Neural crest cell (in vitro differentiated cells): ENCODE data around the genes SNX21, ZSWIM3, CD40, OCSTAMP and EYA2.

GRCh38 chr20:45833145-45833948 lies at the start of gene SNX21:
Gene SNX21 (plus strand): TSS chr20:45833799.
- PRO-cap = bidirectional peak, plus-strand start at chr20:45833851, minus-strand start at chr20:45833728

DNA sequence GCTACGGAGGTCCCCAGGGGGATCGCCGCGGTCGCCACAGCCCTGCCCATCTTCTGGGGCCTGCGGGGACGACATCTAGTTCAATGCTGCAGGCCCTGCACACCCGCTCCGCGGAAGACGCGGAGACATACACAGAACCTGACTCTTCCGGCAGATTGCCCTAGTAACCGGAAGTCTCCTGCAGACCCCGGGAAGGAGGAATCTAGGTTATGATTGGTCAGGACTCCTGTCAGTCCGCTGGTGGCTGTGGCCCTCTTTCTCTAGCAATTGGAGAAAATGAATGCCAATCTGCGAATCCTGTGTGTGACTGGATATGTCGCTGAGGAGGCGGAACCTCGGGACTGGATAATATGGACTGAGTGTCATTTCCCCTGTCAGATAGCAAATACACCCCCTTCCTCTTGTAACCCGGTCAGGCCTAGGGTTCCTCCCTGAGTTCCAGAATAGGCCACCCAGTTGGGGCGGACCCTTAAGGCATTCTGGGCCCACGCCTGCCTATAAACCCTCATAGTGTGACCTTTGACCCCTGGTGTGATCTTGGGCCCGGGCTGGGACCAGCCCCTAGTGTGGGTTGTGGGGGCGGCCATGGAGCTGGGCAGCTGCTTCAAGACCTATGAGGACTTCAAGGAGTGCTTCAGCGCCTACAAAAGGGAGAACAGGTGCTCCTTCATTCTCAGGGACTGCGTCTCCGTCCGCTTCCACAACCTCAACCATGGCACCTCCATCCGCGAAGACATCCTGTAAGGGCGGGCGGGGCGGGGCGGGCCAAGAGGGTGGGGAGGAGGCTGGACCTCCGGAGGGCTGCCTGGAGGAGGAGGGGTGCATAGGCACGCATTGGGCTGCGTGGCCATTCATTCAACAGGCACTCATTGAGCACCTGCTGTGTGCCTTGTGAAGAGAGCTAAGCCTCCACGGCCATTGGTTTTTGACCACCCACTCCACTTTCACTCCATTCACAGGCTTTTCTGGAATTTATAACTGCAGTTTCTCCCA lies at the start of gene ZSWIM3:
TSS of gene ZSWIM3 (plus strand) at position 374 of the 993 bp plus-strand sequence.
- PRO-cap = bidirectional peak, plus-strand start at position 377 of the sequence, minus-strand start at position 131 of the sequence; unidirectional peak, minus-strand start at position 735 of the sequence

DNA sequence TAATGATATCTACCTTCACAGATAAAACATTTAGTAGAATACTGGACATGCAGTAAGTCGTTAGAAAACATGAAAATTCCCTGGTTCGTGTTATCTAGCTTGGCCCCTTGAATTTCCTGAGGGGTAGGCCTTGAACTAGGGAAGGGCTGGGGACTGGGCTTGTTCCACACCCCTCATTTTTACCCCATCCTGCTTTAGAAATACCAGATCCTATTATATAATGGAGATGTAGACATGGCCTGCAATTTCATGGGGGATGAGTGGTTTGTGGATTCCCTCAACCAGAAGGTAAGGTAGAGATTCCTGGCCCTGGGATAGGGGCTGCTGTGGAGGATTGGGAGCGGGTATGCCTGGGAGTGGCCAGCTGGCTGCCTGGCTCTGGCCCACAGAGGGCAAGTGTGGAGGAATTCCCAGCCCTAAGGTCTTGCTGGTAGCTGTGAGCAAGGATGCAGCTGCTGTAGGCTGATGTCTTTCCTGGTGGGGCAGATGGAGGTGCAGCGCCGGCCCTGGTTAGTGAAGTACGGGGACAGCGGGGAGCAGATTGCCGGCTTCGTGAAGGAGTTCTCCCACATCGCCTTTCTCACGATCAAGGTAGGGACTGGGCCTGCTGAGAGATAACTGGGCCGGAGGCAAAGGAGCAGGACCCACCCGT lies 6.5 kb downstream of the CTSA start:
- PRO-cap = no peak

- PRO-cap = no peak
These were observed 17.9 kb downstream of the NCOA5 start for GRCh38 chr20:46071849-46072291.

- PRO-cap = bidirectional peak, plus-strand start at chr20:46118314, minus-strand start at chr20:46118159
These were observed at the start of gene CD40 for GRCh38 chr20:46117800-46118428. Gene CD40 (plus strand): TSS chr20:46118314.

GRCh38 chr20:46220412-46221154 lies 87.7 kb downstream of the CDH22 start:
- PRO-cap = no peak

GRCh38 chr20:46222555-46223150 lies 85.6 kb downstream of the CDH22 start:
- PRO-cap = no peak

GRCh38 chr20:46255289-46255775 lies 53.0 kb downstream of the CDH22 start:
- PRO-cap = no peak

DNA sequence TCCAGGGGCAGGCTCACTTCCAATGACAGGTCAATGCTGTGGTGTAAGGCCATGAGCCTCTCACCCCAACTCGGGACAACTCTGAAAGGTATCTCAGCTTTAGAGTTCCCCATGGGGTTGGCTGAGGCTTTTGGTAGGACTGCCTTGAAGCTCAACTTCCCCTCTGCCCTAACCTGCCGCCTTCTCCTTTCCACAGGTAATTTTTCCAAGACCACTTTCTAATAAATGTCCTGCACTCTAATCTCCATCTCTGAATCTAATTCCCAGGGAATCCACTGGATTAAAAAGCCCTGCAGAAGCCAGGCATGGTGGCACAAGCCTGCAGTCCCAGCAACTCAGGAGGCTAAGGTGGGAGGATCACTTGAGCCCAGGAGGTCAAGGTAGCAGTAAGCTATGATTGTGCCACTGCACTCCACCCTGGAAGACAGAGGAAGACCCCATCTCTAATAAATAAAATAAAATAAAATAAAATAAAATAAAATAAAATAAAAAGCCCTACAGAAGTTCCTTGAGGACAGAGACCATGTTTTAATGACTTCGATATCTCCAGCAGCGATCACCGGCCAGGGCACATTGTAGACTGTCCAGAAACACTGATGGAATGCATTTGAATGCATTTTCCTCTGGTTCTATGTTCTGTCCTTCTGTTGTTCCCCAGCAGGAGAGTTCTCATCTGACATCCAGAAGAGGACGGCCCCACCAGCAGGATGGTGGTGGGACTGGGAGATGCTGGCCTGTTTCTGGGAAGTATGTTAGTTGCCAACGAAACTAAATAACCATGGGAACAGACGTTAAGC lies 18.6 kb downstream of the SLC35C2 start:
- PRO-cap = no peak

- PRO-cap = no peak
These were observed 12.2 kb upstream of the SLC35C2 start for GRCh38 chr20:46376123-46377166.

- PRO-cap = no peak
These were observed 6.3 kb downstream of the ELMO2 start for GRCh38 chr20:46400051-46400623.

DNA sequence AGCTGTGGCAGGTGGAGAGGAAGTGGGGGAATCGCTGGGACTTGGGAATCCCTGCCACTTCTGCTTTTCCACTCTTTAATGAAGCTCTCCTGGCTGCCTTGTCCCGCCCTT lies at the start of gene OCSTAMP:
TSS of gene OCSTAMP (minus strand) at position 53 of the 111 bp plus-strand sequence.
- PRO-cap = no peak

DNA sequence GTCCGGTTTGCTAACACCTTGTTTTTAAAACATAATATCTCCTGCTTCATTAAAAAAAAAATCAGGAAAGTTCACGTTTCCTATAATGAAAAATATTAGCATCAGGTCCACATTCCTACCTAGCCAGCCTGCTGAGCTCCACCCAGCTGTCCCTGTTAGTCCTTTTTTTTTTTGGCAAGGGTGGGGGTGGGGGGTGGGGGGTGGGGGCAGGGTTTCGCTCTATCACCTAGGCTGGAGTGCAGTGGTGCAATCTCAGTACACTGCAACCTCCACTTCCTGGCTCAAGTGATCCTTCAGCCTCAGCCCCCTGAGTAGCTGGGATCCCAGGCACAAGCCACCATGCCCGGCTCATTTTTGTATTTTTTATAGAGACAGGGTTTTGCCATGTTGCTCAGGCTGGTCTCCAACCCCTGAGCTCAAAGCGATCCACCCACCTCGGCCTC lies 7.5 kb upstream of the SLC2A10 start:
- PRO-cap = no peak

DNA sequence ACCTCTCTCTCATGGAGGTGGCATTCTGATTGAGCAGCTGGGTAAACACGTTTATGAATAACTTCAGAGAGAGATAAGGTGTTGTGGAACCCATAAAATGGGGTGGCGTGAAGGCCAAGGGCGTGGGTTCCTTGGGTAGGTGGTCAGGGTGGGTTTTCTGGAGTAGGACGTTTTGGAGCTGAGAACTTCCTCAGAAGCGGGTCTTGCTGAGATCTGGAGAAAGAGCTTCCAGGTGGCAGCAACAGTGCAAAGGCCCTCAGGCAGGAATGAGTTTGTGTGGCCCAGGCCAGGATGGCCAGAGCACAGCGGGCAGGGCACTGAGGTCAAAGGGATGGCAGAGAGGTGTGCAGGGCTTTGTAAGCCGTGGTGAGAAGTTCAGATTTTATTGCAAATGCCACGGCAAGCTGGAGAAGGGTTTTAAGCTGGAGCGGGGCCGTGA lies 993 bp downstream of the SLC2A10 start:
- PRO-cap = no peak

DNA sequence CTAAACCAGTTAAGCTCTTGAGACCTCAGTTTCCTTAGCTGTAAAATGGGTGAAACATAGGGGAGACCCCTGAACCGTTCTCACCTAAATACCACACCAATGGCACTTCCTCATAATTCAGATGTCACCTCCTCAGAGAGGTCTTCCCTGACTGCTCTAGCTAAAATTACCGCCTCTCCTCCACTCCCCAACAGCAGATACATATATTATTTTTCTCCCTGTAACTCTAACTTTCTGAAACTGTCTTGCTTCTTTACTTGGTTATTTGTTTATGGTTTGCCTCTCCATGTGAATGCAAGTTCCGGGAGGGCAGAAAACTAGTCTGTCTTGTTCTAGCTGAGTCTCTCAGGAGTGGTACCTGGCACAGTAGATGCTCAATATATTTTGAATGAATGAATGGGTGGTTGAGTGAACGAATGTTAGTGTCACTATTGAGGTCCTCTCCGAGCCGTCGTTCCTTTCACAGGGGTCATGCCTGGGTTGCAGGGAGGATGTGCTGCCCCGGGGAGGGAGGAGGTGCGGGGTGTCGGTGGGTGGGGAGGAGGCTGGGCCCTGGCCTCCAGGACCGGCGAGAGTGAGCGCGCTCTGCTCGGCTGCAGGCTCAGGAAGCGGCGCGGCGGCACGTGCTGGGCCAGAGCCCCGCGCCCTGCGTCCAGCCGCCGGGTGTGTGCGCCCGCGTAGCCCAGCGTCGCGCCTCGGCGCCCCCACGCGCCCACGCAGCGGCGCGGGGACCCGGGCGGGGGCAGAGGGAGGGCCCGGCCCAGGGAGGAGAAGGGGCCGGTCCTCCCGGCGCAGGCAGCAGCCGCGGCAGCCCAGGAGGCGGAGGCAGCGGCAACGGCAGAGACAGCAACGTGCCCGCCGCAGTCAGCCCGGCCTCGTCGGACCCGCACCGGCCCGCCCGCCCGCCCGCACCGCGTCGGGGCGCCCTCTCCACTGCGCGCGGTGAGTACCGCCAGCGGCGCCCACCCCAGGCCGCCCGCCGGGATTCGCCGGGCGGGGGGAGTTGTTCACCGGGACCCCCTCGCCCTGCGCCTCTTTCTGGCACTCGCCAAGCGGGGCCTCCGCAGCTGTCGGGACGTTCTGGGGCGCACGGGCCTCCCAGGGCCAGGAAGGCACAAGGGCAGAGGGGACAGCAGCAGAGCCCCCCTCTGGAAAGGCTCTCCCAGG lies at the start of gene EYA2:
TSS of gene EYA2 (plus strand) at position 798 of the 1,167 bp plus-strand sequence.
- PRO-cap = no peak

- PRO-cap = no peak
These were observed 69.4 kb downstream of the ZMYND8 start for GRCh38 chr20:47286980-47287640.

DNA sequence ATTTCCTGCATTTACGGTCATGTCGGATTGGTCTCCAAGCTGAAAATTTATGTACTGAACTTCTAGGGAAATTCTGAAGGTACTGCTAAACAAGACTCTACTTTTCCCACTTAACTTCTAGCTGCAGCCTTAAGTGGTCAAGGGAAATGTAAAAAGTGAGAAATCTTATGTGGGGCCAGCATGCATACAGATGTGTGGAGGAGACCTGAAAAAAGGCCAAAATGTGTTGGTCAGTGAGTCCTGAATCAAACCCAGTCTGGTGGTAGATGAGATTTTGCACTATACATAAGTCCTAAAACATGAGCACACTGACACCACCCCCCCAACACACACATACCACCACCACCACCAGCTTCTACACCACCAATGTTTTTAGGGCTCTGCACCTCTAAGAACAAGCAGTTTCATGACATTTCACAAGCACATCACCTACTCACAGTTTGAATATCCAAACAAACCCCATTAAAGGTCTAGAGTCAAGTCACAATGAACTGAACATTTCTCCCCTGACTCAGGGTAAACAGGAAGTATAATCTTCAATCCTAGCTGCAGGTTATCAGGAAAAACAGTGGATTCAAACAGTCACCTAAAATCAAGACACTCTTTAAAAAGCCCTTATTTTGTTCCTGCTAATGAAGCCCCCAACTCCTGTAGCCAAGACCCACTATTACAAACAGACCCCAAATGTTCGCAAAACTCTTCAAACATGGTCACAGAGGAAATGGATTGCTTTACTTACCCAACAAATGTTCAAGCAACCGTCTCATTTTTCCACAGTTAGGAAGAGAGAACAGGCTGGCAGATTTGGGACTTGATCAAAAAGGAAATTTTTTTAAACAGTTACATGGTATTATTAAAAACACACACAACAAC lies 1.6 kb downstream of the ZMYND8 start:
- PRO-cap = no peak

DNA sequence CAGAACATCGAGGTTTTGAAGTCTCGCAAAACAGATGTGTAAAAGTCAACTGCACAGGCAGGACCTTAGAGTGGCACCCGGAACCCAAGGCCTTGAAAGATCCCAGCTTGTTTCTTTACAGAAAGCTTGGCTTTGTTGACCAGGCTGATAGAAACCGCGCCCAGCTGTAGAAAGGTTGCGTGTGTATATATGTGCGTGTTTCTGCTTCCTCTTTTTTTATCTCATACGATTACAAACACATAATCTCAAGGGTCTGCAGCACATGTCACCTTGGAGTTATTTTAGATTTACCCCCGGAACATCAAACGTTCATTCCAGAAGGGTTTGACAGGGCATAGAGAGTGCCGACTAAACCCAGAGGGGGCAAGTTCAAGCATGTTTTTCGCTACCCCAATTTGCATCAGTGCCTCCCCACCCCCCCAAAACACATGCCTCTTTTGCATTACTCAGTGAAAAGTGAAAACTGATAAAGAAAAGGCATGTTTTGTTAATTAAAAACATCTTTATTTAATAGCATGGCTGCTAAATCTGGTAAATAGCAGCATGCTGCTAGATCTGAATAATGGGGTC lies 33.3 kb upstream of the NCOA3 start:
- PRO-cap = no peak

DNA sequence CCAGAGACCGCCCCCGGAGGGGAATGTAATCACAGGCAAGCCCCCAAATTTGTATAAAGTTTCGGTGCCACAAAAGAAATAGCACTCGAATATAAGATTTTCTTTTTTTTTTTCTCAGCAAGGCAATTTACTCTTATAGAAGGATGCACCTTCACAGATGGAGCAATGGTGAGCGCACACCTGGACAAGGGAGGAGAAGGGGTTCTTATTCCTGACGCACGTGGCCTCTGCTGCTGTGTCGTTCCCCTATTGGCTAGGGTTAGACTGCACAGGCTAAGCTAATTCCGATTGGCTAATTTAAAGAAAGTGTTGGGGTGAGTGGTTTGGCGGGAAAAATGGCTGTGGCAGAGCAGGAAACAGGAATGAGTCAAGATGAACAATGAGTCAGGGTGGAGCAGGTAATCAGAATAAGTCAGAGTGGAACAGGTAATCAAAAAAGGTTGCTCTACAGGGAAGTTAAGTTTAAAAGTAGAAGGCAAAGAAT lies 19.6 kb downstream of the NCOA3 start:
- PRO-cap = no peak

- PRO-cap = no peak
These were observed 24.5 kb downstream of the NCOA3 start for GRCh38 chr20:47525950-47526797.